Right common carotid artery plus branches (tissue), 1 donor: Measurements from ENCODE around the gene TNKS2.

DNA sequence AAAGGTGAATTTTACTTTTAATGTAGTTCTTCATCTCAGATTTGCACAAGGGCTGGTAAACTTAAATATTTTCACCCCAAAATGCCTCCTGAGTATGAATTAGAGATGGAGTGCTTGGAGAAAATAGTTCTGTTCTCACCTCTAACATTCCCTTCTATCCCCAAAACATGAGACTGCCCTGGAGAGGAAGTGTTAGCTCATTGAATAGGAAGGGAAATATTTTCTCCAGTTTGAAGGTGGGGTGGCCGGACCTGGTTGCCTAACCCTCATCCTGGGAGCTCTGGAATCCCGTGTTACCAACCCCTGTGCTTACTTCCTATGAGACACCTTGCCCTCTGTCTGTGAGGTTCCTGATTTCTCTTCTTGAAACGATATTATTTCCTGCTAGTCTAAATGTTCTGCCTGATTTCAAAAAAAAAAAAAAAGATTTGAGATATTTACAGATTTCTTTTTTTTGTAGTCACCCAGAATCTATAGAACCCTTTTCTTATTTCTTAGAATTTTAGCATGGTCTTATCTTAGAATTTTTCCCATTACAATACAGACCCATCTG is 830 bp downstream of the IFIT2 start:
- PRO-cap: no peak

DNA sequence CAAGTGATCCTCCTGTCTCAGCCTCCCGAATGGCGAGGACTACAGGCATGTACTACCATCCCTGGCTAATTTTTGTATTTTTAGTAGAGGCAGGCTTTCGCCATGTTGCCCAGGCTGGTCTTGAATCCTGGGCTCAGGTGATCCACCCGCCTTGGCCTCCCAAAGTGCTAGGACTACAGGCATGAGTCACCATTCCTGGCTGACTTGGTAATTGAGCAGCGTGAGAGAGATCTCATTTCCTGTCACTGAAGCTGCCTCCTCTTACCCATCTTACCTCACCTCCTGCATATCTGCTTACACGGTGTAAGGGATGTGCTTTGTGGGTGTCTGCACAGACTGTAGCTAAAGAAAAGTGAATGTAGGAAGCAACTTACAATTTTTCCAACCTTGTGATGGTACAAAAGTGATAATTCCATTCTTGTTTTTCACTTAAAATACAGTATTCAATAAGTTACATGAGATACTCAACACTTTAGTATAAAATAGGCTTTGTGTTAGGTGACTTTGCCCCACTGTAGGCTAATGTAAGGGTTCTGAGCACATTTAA is 9.8 kb downstream of the IFIT3 start:
- PRO-cap: no peak

GRCh38 chr10:89752299-89752817 is 51.0 kb downstream of the KIF20B start:
- PRO-cap: no peak

DNA sequence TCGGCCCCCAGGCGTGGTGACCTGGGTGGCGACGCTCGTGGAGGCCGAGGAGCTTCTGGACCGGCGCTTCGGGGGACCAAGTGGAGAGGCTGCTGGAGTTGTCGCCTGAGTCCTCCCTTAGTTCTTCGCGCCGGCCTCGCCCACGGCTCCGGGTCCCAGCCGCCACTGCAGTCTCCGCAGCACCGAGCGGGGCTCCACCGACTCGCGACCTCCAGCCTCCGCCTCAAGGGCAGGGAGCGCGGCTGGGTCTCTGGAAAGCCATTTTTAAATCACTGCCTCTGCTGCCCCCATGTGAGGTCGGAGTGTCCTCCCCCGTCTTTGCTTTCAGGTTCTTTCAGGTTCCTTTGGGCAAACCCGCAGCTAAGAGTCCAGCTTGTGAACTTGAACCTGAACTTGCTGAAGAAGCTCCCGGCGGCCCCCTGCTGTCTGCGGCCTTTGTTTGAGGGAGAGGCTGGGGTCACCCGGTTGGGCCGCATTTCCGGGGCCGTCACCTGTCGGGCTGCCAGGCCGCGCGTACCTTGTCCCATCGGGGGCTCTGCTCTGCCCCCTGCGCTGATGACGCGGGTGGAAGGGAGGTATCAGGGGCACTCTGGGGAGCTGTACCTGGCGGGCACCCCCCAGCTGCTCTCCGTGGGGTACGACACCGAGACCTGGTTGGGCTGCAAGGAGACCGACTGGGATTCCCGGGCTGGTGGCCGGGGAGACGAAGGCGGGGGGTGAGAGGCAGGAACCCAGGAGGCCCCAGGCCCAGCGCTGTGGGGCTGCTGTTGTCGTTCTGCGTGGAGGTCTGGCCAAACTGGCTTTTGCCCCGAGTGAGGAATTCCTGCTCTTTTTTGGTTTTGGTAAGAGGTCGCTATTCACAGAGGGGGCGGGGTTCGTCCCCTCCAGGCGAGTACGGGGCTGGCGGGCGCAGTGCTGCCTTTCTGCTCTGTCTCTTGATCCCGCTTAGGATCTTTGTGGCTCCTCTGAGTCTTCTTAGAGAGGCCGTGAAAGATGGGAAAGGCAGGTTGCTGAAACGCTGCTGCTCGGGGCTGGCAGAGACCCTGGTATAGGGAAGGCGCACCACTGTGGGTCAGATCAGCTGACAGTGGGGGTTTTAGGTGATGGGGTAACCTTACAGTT is 136.3 kb downstream of the KIF20B start:
- PRO-cap: no peak

- PRO-cap: no peak
These were observed 63.1 kb upstream of the ANKRD1 start for GRCh38 chr10:90983824-90984470.

GRCh38 chr10:91077567-91078167 is 142.8 kb upstream of the PCGF5 start:
- PRO-cap: no peak

DNA sequence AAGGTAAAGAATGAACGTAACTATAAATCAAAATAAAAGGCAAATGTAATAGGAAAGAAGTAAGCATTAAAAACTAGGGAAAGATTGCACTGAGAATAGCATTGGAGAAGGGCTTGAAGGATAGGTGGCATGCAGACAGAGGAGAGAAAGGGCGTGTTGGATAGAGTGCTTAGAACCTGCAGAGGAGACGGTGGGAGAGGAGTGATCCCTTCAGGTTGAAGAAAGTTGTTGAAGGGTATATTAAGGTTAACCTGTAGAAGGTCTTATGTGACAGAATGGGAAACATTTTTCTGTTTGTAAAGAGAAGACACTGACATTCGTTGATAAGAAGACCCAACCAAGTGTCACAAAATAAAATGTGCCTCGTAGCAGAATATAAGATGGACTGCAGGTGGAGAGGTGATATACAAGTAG is 1.4 kb downstream of the PCGF5 start:
- PRO-cap: no peak

DNA sequence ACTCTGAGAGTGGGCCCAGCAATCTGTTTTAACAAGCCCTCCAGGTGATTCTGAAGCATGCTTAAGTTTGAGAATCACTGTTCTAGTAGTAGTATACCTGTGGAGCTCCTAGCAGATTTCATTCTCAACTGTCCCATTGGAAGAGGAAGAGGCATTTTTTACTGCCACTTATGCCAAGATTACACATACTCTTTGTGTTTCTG is 2.9 kb downstream of the PCGF5 start:
- PRO-cap: no peak

DNA sequence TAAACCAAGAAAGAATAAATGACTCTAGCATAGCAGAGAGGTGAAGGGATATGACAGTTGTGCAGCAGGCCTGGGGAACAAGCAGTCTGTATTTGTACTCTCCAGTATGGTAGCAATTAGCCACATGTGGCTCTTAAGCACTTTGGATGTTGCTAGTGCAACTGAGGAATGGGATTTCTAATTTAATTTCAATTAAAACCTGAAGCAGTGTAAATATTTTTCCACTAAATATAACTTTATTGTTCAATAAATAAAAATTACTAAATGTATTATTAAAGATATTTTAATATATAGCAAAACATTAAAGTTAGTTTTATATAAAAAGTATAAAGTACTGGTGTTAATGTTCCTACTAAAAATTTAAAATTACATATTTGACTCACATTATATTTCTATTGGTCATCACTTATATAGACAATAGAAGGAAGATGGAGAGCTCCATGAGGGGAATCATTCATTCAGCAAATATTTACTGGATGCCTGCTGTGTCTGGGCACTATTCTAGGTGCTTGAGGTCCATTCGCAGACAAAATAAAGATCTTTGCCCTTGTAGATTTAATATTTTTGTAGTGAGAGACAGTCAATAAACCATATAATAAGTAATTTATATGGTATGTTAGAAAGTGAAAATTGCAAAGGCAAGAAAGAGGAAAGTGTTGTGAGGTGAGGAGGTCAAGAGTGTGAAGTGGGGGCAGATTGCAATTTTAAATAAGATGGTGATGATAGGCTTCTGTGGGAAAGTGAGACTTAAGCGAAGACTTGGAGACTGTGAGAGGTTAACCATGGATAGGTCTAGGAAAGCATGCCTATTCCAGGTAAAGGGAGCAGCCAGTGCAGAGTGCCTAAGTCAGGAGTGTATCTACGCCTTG is 23.3 kb downstream of the PCGF5 start:
- PRO-cap: no peak

GRCh38 chr10:91298134-91298794 is 77.8 kb downstream of the PCGF5 start:
- PRO-cap: no peak

GRCh38 chr10:91613131-91614095 is 19.5 kb downstream of the PPP1R3C start:
- PRO-cap: no peak

GRCh38 chr10:91798133-91798596 is at the start of gene TNKS2:
Gene TNKS2, plus strand, starts transcription at chr10:91798426.
- PRO-cap: bidirectional peak, plus-strand start at chr10:91798449, minus-strand start at chr10:91798298

DNA sequence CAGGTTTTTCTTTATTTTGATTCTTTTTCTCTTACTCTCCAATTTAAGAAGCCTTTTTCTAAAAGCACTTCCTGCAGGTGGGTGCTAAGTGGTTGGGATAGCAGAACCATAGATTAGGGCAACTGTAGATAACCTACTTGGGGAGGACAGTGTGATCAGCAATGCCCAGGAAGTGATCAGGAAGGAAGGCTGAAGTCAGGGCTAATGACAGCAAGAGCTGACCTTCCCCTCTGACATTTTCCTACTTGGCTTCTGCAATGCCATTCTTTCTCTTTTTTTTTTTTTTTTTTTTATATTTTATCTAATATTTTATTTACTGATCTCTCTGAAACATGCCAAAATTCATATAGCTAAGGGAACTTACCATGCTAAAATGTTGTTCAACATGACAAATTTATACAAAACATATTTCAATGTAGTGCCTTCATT is 7.6 kb downstream of the TNKS2 start:
- PRO-cap: no peak

- PRO-cap: no peak
These were observed 182.7 kb downstream of the CPEB3 start for GRCh38 chr10:92108161-92108614.

DNA sequence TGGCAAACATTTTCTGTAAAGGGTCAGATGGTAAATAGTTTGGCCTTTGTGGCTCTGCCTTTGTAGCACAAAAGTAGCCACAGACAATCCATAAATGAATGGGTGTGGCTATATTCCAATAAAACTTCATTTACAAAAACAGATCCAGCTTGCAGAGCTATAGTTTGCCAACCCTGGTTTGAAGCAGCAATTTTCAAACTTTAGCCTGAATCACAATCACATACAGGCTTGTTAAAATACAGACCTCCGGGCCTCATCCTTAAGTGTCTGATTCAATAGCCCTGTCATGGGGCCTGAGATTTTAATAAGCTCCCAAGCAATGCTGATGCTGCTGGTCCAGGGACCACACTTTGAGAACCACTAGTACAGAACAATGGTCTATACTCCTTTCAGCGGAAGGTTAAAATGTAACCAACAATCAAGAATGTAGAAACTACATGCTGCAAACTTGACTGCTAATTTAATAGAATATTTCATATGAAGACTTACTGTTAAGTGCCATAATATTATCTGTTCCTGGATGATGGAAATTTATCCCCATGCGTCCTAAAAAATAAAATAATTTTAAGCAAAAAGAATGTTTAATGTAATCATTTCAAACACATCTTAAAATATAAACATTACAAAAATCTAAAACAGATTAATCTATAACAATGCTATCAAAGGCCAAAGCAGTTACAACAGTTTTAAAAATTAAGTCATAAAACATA is 110.2 kb downstream of the CPEB3 start:
- PRO-cap: no peak

DNA sequence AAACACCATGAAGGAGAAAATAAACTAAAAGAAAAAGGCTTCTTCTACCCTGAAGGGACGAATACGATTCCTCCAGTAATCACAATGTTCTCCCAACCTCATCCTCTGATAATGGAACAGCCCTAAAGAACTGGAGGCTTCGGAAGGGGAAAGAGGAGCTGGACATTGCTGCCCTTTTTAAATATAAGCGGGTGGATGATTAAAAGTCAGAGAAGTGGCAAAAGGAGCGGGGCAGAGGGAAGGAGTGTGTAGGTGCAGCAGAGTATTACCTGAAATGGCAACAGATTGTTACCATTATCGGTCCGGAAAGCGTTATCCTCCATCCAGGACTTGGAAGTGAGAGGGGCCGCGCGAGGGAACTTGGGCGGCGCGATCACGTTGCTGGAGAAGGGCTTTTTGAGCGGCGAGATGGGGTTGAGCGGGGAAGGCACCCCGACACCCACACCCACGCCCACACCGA is 51.8 kb downstream of the CPEB3 start:
- PRO-cap: no peak

DNA sequence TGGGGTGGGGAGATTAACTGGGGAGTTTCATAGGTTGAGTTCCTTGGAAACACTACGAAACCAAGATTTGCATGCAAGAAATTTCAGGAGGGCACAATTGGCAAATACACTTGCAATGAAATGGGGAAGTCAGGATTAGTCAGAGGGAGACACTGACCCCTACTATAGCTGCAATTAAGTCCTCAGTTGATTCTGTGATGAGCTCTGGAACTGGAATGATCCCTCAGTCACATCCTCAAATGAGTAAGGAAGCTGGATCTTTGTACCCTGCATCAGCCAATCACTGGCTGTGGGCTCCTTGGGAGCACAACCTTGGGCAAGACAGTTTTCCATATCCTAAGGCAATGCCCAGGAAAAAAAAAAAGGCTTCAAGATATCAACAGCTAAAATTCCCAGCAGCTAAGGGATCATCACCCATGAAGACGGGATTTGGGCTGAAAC is 22.0 kb downstream of the CPEB3 start:
- PRO-cap: no peak

DNA sequence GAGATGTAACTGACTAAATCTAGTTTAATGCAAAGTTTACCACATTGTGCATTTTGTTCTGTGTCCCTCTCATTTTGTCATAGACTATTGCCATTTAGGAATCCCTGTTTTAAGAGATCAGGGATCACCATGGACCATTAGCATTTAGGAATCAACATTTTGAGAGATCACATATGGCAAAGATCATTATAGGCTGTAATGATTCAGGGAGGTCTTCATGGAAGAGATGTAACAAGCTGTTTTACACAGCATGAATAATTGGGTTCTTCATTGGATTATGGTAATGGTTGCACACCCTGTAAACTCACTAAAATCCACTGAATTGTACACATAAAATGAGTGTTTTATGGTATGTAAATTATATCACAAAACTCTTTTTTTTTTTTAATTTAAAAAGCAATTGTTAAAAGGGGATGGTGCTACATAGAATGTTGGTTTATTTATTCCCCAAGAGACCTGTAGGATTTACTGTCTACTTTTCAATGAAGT is 41.0 kb upstream of the HHEX start:
- PRO-cap: no peak

DNA sequence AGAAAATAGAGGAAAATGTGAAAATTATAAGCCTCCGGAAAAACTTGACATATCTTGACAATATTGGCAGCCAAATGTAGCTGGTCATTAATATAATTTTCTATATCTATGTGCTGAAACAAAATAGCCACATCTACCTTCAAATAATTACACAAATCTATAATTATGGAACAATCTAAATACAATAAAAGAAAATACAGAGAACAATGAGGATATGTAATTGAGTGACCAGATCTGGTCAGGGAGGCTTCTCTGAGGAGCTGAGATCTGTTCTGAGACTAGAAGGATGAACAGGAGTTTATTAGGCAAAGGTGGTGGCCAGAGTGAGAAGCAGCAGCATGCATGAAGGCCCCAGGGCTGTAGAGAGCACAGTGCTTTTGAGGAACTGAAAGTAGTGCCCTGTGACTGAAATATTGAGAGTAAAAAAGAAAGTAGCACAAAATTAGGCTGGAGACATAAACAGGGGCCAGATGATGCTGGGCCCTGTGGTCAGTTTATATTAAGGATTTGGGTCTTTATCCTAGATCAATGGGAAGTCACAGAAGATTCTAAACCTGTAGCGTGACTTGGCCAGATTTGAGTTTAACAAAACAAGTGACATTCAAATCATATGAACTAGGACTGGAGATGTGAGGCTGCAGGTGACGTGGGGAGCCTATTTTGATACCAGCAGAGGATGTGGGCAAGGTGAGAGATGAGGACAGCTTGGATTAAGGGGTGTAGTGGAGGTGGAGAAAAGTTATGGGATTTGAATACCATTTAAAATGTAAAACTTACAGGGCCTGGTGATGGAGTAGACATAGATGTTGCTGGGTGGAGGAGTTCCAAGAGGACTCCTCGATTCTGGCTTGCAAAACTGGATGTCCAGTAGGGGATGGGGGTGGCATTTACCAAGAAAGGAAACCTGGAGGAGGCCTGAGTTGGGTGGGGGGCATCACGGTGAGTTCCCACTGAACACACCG is 52.6 kb downstream of the HHEX start:
- PRO-cap: no peak

DNA sequence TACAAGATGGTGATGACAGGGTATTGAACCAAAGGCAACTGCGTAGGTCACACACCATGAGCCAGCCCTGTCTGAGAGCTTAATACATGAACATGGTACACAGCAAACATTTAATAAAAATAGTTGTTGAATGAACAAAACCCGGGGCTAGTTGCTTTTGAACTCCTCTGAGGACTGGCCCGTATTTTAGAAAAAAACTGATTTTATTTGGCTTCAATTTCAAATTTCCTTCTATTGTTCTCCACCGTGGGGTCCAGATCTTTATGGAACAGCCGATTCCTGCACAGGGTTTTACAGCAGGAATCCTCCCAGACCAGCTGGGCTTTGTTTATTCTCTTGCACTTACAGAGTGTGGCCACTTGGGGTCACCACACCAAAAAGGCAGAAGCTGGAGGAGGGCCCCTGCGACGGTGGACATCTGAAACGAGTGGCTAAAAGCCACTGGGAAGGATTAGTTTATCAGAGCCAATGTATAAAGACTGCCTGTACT is 5.4 kb upstream of the EXOC6 start:
- PRO-cap: no peak